ENCODE data around the gene VEZT.

DNA sequence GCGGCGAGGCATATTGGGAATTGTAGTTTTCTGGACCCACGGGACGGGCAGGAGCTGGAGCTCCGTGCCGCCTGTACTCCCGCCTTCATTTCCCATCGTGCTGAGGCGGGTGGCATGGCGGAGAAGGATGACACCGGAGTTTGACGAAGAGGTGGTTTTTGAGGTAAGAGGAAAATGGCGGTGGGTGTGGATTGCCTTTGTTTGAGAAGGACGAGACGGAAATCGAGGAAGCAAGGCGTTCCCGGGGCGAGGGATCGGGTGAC lies at the start of gene VEZT:
VEZT (plus strand) TSS at position 84 of the 263 bp plus-strand sequence.
- PRO-cap: bidirectional peak, plus-strand start at position 25 of the sequence, minus-strand start outside the sequence

GRCh38 chr12:95383815-95384456 lies 90.0 kb upstream of the METAP2 start:
- PRO-cap: no peak

DNA sequence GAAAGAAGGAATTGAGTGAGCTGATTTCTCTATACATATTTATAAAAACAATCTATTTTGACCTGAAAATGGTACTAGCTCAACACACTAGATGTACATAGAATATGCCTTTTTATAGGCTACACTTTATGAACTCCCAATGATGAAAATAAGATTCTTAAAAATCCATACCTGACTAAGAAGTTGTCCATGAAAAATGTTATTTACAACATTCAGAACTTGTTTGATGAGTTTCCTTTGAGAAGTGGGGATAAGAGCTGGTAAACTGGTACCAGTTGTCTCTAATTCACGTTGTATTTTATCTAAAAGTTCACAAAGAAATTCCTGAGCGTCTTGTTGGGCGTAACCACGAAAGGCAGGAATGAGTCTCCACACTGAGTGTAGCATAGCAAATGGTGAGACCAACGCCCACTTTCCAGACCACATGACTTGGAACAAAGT lies 18.6 kb downstream of the USP44 start:
- PRO-cap: no peak

DNA sequence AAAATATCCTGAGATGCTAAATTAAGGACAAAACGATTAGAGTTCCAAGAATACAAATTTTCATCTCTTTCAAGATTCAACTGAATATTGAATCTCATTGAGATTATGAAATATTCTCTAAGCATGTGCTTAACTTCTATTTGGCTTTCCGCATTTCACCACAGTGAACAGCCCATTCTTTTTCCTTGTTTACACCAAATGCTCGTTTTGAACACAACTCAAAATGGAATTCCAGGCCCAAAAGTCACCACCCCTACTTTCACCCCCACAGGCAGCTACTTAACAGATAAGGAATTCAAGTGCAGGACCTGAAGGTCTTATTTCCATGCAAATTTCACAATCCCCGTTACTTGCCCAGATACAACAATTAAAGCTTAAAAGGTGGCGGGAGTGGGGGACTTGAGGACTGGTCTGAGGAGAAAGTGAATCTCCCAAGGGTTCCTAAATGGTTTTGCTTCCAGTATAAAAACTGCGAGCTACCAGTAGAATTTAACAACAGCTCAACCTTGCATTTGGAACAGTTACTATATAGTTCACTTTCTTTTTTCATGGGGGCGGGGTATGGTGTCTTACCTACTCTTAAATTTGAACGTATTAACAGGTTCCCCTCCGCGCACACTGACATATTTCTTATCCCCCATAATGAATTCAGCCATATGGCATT lies 3.7 kb downstream of the USP44 start:
- PRO-cap: no peak

DNA sequence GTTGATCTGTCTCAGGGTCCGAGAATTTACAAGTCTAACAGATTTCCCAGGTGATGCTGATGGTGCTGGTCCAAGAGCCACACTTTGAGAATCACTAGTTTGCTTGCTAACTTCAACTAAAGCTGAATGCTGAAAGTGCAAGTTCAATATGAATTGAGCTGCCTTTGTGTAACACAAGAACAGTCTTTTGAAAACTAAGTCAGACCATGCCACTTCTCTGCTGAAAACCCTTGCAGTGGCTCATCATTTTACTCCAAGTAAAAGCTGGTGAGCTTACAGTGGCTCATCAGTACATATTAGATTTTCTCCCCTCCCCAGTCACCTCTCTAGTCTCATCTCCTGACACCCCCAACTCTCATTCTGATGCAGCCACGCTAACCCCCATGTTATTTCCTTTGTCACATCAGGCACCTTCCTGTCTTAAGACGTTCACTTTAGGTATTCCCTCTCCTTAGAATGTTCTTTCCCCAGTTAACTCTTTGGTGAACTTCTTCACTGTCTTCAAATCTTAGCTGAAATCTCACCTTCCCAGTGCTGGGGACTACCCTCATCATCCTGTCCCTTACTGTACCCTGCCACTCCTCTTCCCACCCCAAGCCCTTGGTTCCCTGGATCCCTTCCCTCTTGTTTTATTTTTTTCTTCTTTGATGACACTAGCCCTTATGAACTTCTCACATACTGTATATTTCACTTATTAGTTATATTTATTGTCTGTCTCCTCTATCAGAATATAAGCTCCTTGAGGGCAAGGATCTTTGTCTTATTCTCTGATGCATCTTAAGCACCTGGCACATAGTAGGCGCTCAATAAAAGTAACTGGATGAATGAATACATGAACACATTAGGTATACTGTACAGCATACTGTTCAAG lies 83.4 kb downstream of the NTN4 start:
- PRO-cap: no peak

DNA sequence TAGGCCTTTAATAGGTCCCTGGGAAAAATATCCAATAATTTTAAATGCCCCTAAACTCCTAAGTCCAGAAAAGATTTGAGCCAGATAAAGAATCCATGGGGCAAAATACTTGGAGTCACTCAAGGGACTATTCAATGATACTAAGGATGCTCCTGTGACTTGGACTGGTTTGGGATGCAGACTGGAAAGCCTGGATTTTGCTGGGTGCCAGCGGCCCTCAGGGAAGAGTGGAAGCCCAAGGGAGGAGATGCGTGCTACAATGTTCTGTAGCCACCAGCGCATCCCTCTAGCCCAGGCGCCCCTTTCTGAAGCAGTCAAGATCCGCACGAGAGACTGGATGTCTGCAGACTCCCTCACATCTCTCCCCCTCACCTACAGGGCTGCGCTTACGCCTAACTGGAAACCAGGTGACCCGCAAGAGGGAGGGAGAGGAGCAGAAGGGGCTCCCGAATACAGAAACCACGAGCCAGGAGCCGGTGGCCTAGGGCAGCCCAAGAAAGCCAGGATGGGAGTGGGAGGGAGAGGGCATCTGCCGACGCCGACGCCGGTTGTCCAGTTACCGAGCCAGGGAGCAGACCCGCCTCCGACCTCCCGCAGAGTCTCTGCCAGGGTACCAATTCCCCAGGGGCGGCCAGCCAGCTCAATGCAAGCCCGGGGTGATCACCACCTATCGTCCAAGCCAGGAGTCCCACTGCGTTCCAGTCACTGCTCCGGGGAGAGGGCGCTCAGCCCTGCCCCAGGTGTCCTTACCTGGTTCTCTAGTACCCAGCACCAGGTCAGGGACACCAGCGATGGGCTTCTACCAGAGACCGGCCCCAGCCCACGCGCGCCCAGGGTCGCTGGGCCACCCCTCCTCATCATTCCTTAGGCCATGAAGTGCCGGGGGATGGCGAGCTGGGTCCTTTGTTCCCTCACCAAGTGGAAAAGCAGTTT lies 1.3 kb downstream of the NTN4 start:
- PRO-cap: bidirectional peak, plus-strand start at position 616 of the sequence, minus-strand start at position 304 of the sequence; unidirectional peak, plus-strand start at position 643 of the sequence

DNA sequence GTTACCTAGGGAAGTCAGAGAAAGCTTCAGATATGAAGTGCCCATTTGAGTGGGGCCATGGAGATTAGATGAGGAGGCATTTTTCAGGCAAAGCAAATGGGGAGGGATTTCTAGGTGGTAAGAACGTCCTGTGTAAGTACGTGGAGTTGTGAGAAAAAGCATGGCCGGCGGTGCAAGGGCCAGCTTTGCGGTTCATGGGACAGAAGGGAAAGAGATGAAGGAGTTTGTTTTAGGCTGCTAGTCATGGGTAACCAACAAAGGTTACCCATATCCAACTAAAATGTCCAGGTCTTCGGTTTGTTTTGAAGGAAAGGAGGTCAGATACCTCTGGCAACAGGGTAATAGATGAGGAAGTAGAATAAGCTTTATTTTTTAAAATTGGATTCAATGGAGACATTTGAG lies 10.1 kb upstream of the SNRPF start:
- PRO-cap: no peak

DNA sequence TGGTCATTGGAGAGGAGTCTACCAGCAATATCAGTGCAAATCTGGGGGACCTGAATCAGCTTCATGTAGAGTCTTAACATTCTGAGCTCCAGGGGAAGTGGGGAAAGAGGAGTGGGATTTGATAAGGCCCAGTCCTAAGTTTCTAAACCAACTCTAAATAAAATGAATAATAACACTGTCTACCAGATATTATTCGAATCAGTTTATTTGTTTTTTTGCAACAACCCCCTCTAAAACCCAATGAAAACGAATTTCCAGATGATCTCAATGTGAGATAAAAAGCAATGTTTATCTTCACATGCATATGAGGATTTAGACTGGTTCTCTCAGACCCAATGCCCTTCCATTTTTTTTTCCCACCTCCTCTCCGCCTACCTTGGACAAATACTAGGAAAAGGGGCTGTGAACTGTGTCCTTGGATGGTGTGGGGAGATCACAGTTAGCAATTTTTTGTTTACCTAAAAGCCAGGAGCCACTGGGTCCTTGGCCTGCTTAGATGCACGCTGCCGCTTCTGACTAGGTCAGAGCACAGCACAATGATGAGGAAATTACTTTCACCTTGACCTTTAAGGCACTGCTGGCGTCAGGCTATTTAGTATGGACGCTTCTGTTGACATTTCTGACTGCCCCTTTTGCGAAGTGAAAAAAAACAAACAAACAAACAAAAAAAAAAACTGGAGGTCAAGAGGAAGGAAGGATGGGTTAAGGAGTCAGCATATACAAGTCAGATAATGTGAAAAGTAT lies 2.0 kb downstream of the CCDC38 start:
- PRO-cap: no peak

GRCh38 chr12:96093877-96094820 lies 58.8 kb upstream of the LTA4H start:
- PRO-cap: no peak

DNA sequence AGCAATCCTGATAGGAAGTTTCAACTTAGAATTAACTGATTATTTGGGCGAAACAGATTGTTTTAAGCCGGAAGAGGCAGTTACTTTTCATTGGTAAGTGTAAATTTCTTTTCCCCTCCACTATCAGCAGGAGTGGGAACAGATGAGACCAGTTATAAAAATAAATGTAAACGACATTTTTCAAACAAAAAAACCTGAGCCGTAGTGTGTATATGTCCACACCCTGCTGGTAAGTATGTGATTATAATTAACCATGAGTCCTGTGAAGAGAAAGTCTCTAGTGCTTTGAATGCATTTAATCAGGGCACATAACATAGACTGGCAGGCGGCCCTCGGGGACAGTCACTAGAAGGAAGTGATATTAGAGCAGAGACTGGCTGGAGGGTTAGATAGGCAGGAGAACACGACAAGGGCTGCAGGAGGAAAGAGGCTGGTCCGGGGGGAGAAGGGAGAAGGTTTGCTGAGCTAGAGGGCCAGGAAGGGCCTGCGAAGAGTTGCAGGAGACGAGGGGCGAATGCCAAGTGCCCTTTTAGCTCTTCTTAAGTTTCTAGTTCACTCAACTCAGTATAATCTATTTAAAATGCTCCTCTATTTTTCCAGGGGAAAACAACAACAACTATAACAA lies 23.9 kb upstream of the ELK3 start:
- PRO-cap: no peak

DNA sequence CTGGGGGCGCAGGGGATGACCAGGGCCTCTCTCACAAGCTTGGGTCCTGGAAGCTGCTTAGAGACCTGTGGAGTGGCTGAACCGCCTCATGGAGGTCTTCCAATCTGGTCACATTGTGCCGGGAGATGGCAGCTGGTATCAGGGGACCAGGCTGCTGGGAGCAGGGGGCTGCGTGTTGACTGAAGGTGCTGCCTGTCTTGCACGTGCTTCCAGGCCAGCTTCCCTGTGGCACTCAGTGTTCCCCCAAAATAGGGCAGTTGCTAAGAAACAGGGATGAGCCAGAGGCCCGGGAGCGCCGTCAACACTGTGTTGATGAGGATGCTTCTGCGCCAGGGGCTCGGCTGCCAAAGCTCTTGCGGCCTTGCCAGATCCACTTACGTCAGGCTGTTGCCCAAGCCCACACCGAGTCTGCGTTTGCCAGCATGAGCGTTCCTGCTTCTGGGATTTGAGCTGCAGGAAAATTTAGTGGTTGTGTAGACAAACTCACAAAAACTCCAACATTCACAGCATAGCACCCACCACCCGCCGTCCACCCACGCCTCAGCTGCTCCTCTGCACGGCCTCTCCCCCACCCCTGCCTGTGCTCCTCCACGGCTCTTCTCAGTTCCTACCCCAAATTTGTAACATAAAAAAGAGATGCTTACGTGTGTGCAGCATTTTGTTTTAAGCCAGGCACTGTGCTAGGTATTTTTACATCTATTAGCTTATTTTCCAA lies 40.0 kb downstream of the ELK3 start:
- PRO-cap: no peak

GRCh38 chr12:96239724-96240111 lies 45.5 kb downstream of the ELK3 start:
- PRO-cap: no peak

DNA sequence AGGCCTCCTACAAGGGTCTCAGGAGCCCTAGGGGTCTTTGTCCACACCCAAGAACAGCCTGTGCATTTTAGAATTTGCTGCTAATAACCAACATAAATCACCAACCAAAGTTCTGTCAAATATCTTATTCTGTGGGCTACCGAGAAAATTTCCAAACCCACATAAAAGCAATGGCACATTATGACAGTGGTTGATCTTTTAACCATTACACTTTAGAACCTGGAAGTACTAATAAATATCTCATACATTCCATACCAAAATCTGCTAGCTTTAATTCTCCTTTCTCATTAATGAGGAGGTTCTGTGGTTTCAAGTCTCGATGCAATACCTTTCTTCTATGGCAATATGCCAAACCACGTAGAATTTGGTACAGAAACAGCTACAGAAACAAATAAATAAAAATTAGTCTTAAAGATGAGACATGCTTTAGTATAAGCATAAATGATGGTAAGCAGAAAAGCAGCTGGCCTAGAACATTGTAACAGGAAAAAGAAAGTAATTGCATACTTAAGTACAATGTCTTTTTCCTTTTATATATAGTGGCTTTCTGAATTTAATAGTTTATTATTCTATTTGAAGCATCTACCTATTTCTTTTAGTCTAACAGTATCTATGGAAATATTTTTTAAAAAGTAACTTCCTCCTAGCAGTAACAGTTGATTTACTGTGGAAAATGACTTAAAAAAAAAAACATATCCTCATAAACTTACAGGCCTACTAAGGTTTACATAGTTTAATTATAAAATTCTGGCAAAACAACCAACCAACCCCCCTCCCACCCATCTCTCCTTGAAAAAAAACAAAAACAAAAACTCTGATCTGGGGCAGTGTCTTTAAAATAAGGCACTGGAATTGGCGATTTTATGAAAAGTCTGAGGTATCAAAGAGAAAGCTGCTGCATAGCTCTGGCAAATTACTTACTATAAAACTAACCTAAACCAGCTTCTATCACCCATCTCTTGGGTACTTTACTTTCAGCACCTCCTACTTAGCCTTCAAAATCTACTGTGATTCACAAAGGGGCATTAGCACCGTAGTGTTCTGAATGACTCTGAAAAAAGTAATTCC lies 100.9 kb downstream of the ELK3 start:
- PRO-cap: no peak

- PRO-cap: no peak
These were observed 7.8 kb downstream of the CDK17 start for GRCh38 chr12:96392412-96392806.

DNA sequence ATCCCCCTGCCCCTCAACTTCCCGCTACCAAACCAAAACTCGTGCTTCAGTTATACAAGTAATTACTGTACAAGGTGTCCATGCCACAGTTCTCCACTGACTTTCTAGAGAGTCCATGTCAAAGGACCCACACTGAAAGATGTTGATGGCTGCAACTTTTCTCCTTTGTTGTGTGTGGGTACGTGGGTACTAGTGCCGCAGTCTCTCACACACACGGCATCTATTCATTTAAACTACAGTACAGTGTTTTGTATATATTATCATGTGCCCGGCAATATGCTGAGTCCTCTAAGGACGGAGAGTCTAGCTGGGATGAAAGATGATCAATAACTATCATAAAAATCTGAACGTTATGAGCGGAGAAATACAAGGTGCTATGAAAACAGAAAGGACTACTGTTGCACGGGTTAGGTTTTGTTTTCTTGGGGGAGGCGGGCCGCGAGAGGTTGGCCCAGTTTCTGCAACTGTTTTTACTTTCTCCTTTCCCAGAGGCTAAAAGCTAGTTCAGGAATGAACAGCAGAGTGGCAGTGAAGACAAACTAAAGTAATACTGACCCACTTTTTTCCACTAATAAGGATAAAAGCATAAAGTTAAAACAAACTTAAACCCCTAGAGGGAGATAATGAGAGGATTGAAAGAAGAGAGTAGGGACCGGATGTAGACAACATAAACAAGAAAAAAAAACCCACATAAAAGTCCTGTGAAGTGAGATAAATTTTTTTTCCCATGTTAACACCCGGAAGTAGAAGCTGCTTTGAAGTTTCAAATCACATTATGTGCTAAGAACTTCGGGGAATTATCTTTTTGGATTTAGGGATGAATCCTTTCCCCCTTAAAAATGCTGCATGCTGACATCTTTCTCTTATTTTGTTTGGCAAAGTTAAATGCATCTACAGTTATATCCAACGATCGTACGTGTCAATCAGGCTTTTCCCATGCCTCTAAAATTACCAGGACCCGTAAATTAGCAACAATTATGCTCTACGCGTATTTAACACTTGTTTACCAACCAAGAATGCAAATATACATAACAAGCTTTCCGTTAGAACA lies 879 bp upstream of the CDK17 start:
- PRO-cap: unidirectional peak, minus-strand start at position 667 of the sequence

GRCh38 chr12:97608559-97609015 lies 701.5 kb downstream of the NEDD1 start:
- PRO-cap: no peak

DNA sequence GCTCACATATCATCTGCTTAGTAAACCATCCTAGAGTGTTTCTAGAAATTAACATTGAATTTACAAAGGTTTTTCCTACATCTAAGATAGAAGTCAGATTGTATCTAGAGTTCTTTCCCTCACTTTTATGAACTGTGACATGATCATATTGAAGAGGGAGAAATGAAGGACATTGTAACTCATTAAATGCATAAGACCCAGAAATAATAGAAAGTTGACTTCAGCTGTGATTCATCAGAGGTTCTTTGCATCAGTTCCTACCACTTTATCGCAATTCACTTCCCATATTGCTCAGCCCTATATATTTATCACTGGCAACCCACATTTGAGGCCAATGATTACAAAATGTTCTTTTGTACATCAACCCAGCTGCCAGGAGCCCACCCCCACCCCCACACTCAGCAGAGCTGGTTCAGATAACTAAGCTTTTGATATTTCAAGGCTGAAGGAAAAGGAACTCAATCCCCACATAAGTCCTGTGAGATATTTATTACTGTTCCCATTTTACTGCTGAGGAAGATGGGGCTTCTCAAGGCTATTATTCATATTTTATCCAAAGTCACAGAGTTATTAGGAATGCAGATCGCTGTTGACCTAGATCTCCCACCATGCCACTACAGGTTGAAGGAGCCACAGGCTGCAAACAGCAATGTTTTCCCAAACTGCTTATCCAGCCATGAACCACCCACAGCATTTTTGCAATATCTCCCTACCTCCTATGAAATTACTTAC lies 51.2 kb upstream of the TMPO start:
- PRO-cap: no peak

- PRO-cap: no peak
These were observed 526 bp upstream of the TMPO start for GRCh38 chr12:98514981-98515147.

DNA sequence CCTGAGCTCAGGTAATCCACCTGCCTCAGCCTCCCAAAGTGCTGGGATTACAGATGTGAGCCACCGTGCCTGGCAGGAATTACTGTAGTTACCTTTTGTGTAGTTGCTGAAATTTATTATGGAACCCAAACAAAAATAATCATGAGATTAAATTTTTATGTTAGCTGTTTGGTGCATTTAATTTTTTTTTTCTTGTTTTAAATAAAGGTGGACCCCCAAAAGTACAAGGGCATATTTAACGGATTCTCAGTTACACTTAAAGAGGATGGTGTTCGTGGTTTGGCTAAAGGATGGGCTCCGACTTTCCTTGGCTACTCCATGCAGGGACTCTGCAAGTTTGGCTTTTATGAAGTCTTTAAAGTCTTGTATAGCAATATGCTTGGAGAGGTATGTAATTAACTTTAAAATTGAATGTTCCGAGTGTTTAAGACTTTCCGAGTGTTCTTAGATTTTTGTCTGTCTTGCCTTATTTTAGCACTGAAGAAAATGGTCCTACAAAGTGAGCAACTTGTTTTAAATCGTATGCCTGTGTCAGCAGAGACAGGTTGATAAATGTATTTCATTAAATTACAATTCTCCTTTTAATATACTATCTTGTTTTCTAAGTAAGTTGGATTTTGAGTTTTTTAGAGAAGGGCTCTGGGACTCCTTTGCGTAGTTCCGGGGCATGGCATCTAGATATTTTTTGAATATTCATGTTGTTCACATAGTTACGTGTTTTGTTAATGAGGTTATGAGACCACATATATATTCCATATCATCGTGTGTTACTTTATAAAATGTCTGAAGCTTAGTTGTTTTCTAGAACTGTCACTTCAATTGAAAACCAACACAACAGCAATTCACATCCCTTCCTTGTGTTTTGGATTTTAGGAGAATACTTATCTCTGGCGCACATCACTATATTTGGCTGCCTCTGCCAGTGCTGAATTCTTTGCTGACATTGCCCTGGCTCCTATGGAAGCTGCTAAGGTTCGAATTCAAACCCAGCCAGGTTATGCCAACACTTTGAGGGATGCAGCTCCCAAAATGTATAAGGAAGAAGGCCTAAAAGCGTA lies 4.5 kb downstream of the SLC25A3 start:
- PRO-cap: no peak

DNA sequence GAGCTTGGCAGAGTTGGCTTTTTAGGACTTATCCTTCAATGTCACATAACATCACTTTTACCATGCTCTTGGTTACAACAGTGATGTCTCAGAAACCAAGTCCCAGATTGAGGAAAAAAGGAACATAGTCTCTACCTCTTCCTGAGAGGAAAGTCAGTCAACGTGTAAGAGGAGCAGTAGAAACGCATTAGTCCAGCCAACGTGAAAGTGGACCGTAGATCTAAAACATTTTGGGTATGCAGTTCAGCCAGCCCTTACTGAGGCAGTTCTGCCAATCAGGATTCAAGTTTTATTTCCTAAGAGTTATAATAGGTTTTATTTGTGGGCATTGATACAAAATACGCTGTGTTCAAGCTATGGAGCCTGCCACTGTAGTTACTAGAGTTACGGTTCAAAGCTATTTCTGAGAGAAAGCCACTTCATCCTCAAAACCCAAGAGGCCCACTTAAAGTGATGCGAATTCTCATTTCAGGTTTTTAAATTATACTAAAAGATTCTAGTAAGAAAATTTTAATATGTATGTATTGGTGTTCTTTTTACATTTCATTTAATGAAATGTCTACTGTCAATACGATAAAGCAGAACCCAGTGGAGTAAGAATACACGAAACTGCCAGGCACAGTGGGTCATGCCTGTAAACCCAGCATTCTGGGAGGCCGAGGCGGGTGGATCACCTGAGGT lies 10.0 kb downstream of the SLC25A3 start:
- PRO-cap: no peak